Peritoneum (tissue), 1 donor: ENCODE results near the gene MYZAP.

DNA sequence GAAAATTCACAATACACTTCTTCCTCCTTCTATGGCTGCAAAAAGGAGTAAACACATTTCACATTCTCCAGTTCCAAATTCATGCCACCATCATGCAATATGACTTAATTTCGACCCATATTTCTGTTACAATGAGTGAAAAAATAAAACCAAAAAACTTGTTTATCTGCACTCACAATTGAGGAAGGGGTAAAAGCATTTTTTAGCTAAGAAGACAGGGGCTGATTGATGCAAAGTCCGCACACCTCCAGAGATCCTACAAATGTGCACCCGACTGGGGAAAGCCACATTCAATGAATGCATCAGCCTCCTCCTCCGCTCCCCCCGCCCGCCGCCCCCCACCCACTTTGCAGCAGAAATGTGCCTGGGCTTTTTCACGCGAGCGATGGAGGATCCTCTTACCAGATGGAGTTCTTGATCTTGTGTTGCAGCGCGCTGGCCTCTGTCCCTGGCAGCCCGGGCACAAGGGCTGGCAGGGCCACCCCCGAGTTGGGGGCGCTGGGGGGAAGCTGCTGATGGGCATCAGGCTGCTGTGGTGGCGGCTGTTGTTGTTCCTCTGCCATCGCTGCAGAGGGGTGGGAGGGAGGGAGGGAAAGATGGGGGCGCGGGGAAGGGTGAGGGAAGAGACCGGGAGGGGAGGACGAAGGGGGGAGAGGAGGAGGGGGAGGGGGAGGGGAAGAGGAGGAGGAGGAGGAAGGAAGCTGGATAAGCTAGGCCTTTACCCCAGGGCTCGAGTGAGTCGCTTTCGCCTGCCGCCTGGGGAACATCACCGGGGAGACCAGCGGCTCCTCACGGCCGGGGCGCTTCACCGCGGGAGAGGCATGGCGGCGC is 741 bp downstream of the RFX7 start:
- PRO-cap, result no peak

- PRO-cap, result no peak
Observed at GRCh38 chr15:56318425-56318831, 46.8 kb upstream of the TEX9 start.

DNA sequence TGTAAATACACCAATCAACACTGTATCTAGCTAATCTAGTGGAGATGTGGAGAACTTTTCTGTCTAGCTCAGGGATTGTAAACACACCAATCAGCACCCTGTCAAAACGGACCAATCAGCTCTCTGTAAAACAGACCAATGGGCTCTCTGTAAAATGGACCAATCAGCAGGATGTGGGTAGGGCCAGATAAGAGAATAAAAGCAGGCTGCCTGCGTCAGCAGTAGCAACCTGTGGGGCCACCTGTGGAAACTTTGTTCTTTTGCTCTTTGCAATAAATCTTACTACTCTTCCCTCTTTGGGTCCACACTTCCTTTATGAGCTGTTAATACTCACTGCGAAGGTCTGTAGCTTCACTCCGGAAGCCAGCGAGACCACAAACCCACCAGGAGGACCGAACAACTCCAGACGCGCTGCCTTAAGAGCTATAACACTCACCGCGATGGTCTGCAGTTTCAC is 47.0 kb upstream of the ZNF280D start:
- PRO-cap, result no peak

DNA sequence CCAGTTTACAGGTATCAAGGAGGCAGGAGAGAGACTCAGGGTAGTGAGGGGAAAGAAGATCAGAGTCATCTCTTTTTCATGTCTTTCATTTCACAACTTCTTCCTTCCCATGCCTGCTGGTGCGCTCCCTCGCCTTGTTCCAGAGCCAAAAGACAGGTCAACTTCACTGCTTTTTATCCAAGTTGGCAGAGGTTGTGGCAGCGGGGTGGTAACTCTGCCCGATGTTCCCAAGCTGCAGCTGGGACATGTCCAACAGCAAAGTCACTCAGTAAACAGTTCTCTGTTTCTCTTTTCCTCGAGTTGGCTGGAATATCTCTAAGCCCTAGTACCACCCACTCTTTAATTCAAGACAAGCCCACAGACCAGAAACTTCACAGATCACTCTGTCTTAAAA is 86.3 kb upstream of the TCF12 start:
- PRO-cap, result no peak

GRCh38 chr15:56949249-56949834 is 30.9 kb downstream of the TCF12 start:
- PRO-cap, result no peak

DNA sequence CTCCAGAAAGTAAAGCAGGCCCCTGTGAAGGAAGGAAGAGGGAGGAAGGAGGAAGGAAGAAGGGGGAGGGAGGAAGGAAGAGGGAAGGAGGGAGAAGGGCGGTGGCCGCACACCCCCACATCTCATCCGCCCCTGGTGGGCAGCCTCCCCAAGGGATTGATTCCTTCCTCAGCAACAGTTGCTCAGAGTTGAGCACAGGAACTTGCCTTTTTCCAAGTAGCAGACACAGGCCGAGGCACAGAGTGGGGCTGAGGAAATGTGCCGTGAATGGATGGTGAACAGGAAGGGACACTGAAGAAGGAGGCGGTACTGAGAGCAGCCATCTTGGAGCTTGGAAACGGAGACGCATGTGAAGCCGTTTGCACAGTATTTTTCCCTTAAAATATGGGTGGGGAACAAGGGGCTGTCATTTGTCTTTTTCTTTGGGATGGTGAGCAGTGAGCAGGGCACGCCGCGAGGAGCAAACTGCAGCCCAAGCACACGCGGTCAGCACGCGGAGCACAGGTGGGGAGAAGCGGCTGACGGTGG is 57.4 kb upstream of the CGNL1 start:
- PRO-cap, result no peak

DNA sequence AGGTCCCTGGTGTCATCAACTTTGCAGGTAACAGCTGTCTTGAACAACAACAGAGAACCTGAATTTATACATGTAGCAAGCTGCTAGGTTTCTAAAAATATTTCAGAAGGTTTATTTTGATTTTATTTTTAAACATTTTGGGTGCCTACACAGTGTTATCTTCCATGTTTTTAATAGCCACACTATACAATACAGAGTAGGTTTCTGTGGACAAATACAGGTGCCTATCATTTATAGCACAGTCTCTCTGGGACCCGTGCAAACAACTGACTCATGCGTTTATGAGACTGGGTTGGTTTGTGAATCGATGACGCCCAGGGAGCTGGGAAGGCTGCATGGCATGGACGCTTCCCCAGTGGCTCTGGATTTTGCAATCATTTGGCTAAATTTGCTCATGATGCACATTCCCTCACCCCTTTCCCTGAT is 50.9 kb downstream of the CGNL1 start:
- PRO-cap, result no peak

DNA sequence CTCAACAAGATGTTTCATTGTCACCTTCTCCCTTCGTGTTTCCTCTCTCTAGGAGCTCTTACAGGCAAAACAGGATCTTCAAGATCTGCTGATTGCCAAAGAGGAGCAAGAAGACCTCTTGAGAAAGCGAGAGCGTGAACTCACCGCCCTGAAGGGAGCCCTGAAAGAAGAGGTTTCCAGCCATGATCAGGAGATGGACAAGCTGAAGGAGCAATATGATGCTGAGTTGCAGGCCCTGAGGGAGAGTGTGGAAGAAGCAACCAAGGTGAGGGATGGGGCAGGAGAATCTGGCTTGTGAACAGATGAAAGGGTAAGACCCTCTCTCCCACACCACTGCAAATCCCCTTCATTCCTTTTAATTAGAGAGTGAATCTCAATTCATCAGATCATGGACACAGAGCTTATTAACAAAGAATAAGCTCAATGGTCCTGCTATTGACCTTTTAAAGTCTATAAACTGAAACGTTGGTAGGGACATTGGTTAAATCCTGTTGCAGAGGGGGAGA is 85.4 kb downstream of the CGNL1 start:
- PRO-cap, result no peak

GRCh38 chr15:57496759-57497579 is 94.7 kb upstream of the MYZAP start:
- PRO-cap, result no peak

- PRO-cap, result no peak
Observed at GRCh38 chr15:57516518-57517199, 75.0 kb upstream of the MYZAP start.

- PRO-cap, result no peak
Observed at GRCh38 chr15:57591645-57592322, at the start of gene MYZAP. Gene MYZAP, plus strand, starts transcription at chr15:57591904.

DNA sequence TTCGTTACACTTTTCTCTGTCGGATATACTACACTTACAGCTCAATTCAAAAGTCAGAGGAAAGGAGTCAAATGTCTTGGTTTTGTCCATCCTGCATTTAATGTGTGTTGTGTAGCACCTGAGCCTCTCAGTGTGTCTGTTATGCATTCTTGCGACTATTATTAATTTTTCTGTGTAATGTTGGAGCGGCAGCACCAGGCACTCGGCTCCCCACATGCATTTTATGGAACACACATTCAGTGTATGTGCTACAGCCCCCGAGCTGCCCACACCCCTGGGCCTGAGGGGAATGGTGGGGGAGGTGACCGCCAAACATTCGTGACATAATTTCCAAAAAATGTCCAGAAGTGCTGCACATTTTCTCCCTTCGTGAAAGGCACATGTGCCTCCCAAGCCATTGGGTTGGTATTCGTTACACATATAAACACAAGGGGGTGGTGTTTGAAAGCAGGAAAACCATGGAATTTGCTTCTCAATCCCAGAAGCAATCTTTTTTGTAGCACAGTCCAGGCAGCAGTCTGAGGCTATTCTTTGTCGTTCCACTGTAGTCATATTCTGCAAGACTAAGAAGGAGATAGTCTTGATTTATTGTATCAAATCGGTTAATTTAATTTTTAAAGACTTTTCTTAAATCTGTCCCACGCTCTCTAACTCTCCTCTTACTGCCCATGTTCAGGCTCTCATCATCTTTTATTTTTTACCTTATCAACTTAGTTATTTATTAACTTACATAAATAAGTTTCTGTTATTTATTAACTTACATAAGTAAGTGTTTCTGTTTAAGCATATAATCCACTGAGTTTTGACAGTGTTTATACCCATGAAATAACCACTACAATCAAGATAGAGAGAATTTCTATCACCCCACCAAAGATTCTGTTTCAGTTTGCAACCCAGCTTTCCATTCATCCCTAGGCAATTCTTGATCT is 39.2 kb upstream of the POLR2M start:
- PRO-cap, result no peak

GRCh38 chr15:57921361-57921863 is 144.1 kb downstream of the ALDH1A2 start:
- PRO-cap, result no peak

DNA sequence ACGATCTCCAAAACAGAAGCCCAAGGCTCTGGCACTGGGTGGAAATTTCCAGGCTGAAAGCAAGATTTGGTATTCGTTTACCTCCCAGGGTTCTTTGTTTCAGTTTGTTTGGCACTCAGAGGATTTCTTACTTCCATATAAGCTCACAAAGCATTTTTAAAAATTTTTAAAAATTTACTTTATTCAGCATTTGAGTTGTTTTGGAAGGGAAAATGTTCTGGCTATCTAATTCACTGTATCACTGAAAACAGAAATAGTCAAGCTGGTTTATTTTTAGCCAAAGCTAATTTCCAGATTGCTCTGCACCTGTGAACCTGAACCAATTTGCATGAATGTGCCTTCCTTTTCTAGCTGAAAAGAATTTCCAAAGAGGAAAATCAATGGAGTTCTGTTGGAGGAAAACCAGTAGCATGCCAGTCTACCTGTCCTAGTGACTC is 134.2 kb upstream of the LIPC start:
- PRO-cap, result no peak

- PRO-cap, result no peak
Observed at GRCh38 chr15:58329599-58330019, 102.2 kb upstream of the LIPC start.

DNA sequence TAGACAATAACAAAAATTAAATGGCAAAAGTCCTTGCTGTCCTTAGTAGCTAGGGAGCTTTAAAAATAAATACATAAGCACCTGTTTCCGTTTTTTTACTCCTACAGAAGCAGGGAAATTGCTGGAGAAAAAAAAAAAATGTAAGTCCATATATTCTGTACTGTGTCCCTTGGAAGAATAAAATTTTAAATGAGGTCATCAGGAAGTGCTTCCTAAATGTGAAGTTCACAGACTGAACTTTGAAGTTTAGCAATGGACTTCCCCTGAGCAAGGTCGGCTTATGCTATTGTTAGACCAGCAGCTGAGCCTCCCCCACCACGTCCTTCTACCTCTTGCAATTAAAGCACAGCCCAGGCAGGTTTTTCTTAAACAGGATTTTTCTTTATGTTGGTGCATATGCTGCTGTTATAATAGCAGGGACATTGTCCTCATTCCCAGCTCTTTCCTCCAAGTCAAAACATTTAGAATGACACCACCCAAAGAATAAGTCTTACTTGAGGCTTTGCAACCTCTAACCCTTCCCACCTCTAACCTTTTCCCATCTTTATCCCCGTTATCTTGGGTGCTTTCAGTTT is 26.3 kb downstream of the LIPC start:
- PRO-cap, result no peak

GRCh38 chr15:58667003-58668219 is 82.1 kb downstream of the ADAM10 start:
- PRO-cap, result no peak

DNA sequence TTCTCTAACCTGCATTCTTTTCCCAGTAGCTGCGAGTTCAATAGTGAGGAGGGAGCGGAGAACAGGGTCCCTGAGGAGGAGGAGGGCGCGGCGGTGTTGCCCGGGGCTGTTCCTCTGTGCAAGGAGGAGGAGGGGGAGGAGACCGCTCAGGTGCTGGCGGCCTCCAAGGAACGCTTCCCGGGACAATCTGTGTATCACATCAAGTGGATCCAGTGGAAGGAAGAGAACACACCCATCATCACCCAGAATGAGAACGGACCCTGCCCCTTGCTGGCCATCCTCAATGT is 771 bp downstream of the MINDY2 start:
- PRO-cap, result no peak

DNA sequence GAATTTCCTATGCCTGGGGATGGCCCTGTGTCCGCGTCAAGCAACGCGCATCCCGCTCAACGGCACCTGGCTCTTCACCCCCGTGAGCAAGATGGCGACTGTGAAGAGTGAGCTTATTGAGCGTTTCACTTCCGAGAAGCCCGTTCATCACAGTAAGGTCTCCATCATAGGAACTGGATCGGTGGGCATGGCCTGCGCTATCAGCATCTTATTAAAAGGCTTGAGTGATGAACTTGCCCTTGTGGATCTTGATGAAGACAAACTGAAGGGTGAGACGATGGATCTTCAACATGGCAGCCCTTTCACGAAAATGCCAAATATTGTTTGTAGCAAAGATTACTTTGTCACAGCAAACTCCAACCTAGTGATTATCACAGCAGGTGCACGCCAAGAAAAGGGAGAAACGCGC is 358 bp downstream of the LDHAL6B start:
- PRO-cap, result no peak

DNA sequence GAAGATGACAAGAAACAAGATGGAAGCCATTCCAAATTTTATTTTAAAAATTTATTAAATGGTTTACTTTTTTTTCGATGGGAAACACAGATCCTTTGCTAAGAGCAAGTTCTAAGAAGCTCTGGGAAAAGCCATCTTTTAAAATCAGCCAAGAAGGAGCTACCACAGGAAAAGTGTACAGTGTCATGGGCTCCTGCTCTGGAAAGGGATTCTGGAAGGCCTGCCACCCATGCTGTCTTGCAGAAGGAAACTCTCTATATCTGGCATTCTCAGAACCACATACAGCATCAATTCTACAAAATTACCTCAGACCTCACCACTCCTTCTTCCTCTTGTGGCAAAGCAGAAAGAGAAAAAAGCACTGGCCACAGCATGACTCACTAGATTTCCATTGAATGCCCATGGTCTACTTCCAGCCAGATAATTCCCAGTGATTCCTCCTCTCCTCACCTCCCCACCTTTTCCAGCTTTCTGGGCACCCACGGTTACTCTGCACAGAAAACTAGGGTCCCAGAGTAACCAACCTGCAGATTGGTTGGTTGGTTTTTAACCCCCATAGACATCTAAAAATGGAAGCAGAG is 67.4 kb downstream of the LDHAL6B start:
- PRO-cap, result no peak